ENCODE data around the gene PLEKHB2.

DNA sequence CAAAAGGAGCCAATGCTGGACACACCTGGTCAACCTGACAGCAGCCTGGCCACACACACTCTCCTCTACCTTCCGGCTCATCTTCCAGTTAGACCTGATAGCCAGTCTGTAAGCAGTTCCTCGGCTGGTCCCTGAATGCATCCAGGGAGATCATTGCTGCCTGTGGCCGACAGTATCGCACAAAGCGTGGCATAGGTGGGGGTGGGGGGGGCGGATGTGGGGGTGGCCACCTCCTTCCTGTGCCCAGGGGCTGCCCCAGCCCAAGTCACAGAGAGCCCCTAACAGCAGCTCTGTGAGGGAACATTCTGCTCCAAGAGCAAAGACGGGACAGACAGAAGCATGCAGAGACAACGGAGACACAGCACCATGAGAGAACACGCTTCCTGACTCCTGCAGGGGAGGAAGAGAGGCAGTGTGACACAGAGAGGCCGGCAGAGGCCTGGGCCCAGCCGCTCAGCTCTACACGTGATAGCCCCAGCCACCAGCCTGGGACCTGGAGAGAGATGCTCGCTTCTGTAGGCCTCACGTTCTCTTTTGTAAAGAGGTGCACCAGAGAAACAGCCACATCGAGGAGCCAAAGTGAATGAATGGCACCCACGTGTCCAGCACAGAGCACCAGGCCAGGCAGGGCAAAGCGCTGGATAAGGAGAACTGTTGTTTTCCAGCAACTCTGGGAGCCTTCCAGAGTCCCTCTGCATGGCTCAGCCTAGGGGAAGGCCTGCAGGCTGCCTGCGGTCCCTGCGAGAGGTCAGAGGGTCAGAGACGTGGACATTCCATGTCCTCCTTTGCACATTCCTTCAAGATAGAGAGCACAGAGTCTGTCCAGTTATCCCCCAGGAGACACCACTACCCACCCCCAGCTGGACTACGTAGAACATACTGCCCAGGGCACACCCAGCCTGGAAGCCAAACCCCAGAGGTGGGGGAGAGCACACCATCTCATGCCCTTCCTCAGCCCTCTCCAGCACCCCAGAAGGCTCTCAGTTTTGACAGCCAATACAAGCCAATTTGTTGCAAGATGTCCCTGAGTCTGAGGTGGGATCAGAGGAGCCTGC lies 14.3 kb downstream of the LIMS2 start:
- RAMPAGE, long total RNA = no peak
- RRBS = no CpG with 5 or more reads among the region's 21 CpGs

- RAMPAGE, long total RNA = no peak
- RRBS = no CpG with 5 or more reads among the region's 13 CpGs
These were observed 13.3 kb downstream of the LIMS2 start for GRCh38 chr2:127661781-127662712.

- RAMPAGE, long total RNA = no peak
- RRBS = no CpG with 5 or more reads among the region's 13 CpGs
These were observed 739 bp upstream of the SFT2D3 start for GRCh38 chr2:127700498-127701017.

GRCh38 chr2:127724789-127725423 lies 23.6 kb downstream of the SFT2D3 start:
- RAMPAGE, long total RNA = no peak
- RRBS = no CpG with 5 or more reads among the region's 5 CpGs

GRCh38 chr2:127843493-127844826 lies 14.0 kb downstream of the POLR2D start:
- RAMPAGE, long total RNA = no peak
- RRBS = no CpG with 5 or more reads among the region's 15 CpGs

DNA sequence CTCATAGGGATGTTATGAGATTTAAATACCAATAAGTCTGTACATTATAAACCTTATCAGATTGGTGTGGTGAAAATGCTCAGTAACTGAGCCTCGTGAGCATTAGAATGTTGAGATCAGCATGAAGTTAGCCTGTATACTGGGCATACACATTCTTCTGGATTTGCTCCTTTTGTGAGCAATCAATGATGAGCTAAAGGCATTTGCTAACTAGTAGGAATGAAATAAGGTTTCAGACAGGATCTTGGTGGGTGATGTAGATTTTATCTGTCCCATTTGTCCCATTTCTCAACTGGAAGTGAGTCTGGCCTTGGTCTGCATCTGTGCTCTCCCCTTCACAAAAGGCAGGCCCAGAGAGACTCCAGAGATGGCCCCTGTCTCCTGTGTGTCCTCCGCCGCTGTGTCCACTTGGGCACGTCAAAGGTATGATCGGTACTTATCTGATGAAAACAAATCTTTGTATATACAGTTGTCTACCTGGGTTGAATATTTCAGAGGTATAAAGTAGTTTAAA lies 3.2 kb upstream of the AMMECR1L start:
- RAMPAGE, long total RNA = no peak
- RRBS = no CpG with 5 or more reads among the region's 5 CpGs

DNA sequence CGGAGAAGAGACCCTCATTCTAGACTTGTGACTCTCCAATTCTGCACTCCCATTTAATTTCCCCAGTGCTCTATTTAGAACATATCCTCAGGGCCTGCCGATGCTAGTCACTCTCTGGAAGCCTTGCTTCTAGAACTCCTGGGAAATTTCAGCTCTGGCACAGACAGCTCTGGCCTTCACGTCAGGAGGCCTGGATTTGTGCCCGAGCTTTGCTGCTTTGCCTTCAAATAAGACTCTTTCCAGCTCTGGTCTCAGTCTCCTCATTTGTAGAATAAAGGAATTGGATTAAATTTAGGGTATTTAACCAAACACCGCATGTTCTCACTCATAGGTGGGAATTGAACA lies 15.9 kb upstream of the AMMECR1L start:
- RAMPAGE, long total RNA = no peak
- RRBS = no CpG with 5 or more reads among the region's 5 CpGs

DNA sequence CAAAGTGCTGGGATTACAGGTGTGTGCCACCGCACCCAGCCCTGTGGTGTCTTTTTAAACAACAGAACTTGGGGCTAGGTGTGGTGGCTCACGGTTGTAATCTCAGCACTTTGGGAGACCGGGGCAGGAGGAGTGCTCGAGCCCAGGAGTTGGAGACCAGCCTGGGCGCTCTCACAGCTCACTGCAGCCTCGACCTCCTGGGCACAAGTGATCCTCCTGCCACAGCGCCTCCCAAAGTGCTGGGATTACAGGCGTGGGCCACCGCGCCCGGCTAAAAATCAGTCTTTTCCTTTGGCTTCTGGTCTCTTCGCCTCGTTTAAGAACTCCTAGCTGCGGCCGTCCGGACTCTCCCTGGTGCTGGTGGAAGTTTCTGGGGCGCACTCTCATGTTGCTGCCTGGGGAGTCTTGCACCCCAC lies 86.1 kb downstream of the HS6ST1 start:
- RAMPAGE, long total RNA = no peak
- RRBS = 6% methylated on average over 6 of the region's 17 CpGs

DNA sequence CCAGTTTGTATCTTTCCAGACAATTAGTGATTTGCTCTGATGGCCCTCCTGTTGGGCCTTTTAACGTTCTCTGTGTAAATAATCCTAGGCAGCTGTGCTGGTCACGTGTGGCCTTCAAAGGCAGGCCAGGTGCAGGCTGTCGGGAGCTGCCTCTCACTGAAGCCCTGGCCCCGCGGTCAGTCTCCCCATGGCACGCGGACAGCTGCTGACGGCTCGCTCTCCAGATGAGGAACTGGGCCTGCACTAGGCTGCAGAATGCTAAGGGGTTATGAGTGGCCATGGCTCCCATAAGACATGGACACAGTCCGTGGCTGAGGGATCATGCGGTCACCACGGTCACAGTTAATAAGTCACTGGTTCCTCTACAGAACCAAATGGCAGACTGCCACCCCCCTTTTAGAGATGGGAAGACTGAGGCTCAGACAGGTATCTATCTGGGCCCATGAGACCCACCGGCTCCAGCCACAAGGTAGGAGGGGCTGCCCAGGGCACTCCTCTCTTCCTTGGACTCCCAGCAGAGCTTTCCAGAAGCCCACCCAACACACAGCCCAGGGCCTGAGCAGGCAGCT lies 9.0 kb downstream of the HS6ST1 start:
- RAMPAGE, long total RNA = no peak
- RRBS = no CpG with 5 or more reads among the region's 13 CpGs

DNA sequence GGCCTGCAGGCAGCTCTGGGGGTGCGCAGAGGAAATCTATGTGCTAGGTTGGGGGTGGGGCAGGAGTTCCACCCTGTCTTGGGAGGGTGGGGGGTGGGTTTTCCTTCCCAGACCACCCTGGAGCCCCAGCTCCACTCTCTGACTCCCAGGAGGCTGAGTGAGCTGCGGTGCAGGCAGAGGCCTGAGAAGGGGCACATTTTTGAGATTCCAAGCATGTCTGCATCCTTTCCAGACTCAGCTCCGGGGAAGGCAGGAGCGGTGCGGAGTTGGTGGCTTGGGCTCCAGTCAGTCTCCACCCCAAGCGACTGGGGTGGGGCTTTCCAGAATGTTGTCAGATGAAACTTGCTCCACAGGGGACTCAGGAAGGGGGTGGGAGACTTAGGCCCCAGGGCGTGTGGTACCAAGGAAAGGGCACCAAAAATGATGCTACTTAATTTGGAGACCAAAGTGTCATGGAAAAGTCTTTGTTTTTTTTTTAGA lies 44.2 kb upstream of the HS6ST1 start:
- RAMPAGE, long total RNA = no peak
- RRBS = no CpG with 5 or more reads among the region's 7 CpGs

- RAMPAGE, long total RNA = no peak
- RRBS = no CpG with 5 or more reads among the region's 7 CpGs
These were observed 77.2 kb upstream of the HS6ST1 start for GRCh38 chr2:128395850-128396329.

- RAMPAGE, long total RNA = no peak
- RRBS = no CpG with 5 or more reads among the region's 7 CpGs
These were observed 106.1 kb upstream of the HS6ST1 start for GRCh38 chr2:128424791-128425168.

DNA sequence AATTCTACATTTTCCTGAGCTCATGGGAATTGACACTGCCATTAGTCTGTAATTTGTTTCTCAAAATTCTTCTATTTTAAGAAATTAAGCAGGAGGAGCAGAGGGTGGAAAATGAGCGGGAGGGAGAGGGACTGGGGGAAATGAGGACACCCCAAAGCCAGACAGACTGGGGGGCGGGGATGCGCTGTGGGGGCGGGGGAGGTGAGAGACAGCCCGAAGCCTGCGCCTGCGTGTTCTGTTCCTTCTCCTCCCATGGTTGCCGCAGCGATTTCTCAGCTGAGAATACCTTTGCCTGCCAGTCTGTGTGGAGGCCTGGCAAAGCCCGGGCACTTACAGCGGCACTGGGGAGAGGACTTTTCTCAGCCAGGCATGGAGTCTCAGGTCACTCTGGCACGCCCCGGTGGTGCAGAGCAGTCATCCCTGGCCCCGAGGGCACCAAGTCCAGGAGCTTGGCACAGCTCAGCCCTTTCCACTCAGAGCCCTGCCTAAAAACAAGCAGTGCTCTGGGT lies 289.2 kb upstream of the HS6ST1 start:
- RAMPAGE, long total RNA = no peak
- RRBS = 61% methylated on average over 5 of the region's 14 CpGs

GRCh38 chr2:128973966-128974369 lies 655.3 kb upstream of the HS6ST1 start:
- RAMPAGE, long total RNA = no peak
- RRBS = no CpG with 5 or more reads among the region's 4 CpGs

DNA sequence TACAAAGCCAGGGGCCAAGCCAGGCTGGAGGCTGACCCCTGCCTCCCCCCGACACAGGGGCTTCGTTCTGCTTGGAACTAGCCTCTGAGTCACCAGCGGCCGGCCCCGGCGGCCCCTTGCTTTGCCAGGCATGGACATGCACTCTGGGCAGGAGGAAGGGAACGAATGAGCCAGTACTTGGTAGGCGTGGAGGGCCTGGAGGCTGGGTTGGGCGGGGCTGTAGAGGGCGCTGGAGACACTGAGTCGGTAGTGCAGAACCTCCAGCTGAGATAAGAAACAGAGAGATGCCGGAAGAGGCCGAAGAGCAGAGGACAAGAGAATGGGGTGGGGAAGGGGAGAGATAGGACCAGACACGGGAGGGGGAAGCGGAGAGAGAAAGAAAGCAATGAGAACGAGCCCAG lies 16.1 kb upstream of the CCDC74B start:
- RAMPAGE, long total RNA = no peak
- RRBS = no CpG with 5 or more reads among the region's 16 CpGs

GRCh38 chr2:130252708-130253705 lies 54.8 kb upstream of the TUBA3E start:
- RAMPAGE, long total RNA = no peak
- RRBS = no CpG with 5 or more reads among the region's 49 CpGs

GRCh38 chr2:130785521-130786201 lies 30.3 kb downstream of the AMER3 start:
- RAMPAGE, long total RNA = no peak
- RRBS = no CpG with 5 or more reads among the region's 13 CpGs

GRCh38 chr2:130807605-130808463 lies 28.9 kb upstream of the ARHGEF4 start:
- RAMPAGE, long total RNA = no peak
- RRBS = no CpG with 5 or more reads among the region's 15 CpGs

DNA sequence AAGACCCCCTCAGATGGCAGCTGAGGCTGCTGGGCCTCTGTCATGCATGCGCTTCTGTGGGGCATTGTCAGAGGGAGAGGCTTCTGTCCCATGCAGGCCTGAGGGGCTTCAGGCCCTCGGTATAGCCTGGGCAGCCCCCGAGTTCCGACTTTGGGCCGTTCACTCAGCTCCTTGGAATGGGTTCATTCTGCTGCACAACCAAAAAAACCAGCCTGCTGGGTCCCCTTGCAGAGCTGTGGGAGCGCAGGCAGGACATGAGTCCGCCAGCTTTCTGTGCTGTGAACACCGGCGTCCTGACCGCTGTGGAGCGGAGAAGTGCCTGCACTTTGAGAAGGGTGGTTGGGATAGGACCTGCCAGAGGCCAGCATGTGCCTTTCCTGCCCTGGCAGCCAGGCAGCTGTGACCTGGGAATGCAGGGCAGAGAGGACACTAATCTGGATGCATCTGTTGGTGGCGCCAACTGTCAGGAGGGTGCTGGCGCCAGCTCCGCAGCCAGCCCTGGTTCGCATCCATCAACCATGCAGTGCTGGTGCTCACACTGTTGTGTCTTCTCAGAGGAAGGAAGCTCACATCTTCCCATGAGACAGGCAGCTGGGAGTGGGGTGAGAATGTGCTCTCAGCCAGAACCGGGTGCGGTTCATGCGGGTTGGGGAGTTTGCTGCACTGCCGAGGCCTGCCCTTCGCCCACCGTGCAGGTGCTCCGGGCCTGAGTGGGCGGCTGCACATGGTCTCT lies 14.3 kb downstream of the ARHGEF4 start:
- RAMPAGE, long total RNA = no peak
- RRBS = 81% methylated on average over 7 of the region's 23 CpGs

DNA sequence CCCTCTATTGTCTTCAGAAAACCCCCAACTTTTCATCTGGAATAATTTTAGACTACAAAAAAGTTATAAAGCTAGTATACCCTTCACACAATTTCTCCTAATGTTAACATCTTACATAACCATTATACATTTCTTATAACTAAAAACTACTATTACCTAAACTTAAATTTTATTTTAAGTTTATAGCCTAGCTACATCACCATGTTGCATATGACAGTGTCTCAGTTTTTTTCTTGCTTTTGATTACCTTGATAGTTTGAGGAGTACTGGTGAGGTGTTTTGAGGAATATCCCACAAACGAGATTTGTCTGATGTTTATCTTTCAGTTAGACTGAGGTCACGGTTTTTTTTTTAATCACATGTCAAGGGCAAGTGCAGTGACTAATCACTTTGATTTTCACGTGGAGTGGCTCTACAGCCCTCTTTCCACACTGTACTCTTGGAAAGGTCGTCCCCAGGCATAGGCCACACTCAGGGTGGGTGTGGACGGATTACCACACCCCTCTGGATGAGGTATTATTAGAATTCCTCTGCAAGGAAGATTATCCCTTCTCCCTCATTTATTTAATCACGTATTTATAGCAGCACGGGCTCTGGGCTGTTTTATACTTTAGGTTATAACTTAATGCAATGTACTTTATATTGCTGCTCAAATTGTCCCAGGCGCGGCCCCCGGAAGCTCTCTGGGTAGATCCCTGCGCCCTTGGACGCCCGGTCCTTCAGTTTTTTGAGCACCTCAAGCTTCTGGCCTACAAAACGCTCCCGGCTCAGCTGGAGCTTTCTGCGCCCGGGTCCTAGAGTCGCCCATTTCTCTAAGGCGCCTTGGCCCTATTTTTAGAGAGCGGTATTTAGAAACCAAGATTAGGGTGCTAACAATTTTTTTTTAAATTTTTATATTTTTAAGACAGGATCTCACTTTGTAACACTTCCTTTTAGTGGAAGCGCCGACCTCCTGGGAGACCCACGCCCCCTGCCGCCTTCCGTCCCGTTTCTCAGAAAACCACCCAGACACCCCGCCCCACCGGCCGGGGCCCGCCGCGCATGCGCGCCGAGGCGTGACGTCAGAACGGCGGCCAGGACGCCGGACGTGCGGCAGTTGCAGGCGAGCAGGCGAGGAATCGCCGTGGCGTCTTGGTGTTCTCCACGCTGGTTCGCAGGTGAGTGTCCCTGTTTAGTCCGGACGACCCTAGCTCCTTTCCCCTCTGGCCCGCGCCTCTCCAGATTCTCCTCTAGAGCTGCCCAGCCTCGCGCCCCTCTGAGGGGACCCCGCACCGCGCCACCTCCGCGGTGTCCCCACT lies at the start of gene PLEKHB2:
Gene PLEKHB2 (plus strand): TSS at position 1,095 of the 1,298 bp plus-strand sequence.
- RAMPAGE, long total RNA = no peak
- RRBS = under 1% methylated on average over 26 of the region's 61 CpGs